A549 (cell line): ENCODE measurements around a stretch of chr1.

GRCh38 chr1:223770179-223771050 is 58.1 kb downstream of the CAPN2 start:
- PRO-cap, result no peak
CAGE:
- cytosol, long polyA plus RNA, result no peak
- long polyA plus RNA, result no peak
- nucleus, long polyA plus RNA, result no peak

- PRO-cap, result no peak
CAGE:
- cytosol, long polyA plus RNA, result no peak
- long polyA plus RNA, result no peak
- nucleus, long polyA plus RNA, result no peak
Measured at GRCh38 chr1:223813737-223814551, 31.8 kb downstream of the TP53BP2 start.

DNA sequence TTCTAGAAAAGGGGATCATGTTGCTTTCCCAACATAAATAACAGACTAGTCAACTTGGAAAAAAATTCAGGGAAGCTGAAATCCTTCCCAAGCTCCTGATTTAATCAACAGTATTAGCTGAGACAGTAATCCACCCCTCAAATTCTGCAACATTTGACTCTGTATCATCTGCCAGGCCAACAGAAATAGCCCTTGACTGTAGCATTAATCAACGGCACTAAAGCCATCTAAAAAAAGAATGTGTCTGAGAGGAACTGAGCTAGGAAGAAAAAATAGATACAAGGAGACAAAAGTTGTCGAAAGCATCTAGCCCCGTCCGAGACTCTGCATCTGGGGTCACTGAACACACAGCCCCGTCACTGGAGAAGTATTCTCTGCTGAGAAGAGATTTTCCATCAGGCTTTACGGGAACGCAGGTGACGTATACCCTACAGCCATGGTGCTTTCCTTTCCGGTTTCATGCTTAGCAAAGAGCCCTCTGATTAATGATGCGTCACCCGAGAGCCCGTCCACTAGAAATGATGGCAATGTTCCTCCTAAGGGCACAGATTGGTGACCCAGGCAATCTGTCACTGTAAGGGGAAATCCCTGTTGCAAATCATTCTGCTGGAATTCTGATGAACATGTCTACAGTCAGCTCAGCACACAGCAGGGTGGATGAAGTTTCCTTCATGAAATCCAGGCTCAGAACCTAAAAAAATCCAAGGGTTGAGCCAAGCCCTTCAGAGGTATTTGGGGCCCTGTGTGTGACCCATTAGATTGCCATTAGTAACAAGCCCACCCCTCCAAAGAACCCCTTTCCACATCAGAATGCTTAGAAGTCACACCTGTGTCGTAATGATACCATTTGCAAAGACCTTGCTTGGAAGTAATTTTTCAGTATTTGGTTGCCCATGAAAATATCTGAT is 42.3 kb upstream of the TP53BP2 start:
- PRO-cap, result no peak
CAGE:
- cytosol, long polyA plus RNA, result no peak
- long polyA plus RNA, result no peak
- nucleus, long polyA plus RNA, result no peak

DNA sequence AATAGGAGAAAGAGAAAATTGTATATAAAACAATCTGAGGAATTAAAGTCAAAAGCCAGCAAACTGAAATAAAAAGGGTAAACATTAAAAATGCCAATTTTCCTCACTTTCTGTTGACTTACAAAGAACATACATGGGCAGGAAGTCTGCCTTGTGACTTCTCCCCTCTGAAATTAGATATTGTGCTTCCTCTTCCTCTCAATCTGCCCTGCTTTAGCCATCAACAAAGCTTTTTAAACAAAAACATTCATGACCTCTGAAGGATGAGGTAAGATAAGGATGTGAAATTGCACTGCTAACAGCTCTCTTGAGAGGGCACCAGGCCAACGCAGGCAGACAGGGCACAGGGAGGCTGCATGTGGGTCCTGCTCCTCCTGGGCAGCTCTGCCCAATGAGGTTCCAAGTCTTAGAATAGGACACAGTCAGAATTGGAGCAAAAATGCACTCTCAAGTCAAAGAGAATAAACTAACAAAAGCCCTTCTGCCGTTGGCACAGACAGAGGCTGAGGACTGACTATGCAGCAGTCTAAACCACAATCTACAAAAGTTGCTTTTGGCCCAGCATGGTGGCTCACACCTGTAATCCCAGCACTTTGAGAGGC is 62.2 kb downstream of the DEGS1 start:
- PRO-cap, result no peak
CAGE:
- cytosol, long polyA plus RNA, result no peak
- long polyA plus RNA, result no peak
- nucleus, long polyA plus RNA, result no peak

DNA sequence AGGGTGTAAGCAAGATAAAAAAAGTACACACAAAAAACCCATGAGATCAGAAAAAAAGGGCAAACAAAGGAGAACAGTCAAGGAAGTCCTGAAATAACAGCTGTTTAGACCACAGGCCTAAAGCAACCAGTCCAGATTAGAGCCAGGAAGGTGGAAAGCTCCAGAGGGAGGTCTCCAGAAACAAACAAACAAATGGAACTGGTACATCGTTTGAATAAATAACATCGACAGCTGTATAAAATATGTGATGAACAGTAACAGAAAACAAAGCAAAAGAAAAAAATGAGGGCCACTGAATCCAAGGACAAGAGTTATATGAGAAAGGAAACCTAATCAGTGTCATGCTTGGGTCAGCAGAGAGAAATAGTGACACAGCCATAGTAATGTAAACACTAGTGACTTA is 67.5 kb downstream of the NVL start:
- PRO-cap, result no peak
CAGE:
- cytosol, long polyA plus RNA, result no peak
- long polyA plus RNA, result no peak
- nucleus, long polyA plus RNA, result no peak

DNA sequence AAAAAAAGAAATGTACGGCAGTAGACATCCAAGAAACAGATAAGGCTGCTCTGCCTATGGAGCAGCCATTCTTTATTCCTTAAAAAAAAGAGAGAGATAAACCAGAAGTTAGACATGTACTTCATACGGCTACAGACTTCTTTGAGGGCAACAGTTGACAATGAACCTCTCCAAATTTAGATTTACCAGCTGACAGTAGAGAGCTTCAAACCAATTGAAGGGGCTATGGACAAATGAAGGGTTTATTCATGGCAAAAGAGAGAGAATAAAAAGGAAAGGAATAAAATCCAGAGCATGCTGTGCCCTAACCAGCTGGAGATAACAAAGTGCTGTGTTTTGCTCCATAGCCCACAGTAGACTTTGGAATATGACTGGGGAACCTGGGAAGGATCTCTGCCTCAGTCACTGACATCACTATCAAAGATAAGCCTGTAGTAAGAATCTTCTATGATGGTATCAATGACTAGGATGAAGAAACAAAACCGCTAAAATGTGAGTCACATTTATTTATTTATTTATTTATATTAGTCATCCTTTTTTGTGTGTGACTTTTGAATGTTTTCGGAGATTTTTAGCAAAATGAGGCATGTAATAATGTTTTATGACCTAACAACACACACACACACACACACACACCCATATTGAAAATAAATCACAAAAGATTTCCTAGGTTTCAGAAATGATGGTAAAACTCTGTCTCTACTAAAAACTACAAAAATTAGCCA is 56.4 kb downstream of the NVL start:
- PRO-cap, result no peak
CAGE:
- cytosol, long polyA plus RNA, result no peak
- long polyA plus RNA, result no peak
- nucleus, long polyA plus RNA, result no peak

GRCh38 chr1:224379999-224380645 is 23.4 kb downstream of the CNIH4 start:
- PRO-cap, result no peak
CAGE:
- cytosol, long polyA plus RNA, result no peak
- long polyA plus RNA, result no peak
- nucleus, long polyA plus RNA, result no peak

DNA sequence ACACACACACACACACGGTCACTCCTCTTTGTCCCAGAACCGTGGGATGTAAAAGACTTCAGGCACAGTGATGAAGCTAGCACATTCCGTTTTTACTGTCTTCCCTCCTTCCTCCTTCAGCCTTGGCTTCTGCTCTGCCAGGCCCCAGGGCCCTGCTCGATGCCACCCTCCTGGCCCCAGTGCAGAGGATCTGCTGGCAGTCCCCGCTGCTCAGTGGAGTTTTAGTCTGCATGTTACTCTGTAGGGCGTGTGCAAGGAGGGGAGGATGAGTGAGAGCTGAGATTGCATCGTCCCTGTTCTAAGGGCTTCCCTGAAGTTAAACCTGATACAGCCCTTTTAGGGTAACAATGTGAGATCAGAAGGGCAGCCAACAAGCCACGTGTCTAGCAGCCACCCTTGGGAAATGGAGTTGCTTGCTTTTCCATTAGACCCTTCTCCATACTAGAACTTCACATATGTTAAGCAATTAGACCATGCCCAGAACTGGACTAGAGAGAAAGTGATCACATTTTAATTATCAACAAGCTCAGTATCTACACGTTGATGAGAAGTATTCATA is 71.8 kb upstream of the WDR26 start:
- PRO-cap, result no peak
CAGE:
- cytosol, long polyA plus RNA, result no peak
- long polyA plus RNA, result no peak
- nucleus, long polyA plus RNA, result no peak

DNA sequence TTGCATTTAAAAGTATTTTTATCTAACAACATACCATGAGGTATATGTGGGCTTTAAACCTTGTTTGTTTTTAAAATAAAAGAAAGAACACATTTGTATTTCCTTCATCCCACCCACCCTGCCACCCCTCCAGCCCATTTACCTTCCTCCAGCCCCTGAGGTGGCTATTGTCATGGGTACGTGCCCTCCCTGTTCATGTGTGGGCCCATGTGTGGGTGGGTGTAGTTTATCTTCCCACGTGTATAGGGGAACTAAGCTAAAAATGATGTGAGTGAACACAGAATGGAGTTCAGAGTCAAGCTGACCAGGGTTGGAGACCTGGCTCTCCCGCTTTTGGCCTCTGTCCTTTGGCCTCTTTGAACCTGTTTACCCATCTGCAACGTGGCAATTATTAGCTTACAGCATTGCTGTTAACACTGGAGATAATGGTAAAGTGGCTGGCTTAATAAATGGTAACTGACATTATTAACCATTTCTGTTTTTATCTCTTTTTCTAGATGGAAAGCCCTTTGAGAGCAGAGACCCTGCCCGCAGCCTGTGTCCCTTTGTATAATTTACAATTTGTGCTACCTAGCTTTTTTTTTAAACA is 78.1 kb upstream of the WDR26 start:
- PRO-cap, result no peak
CAGE:
- cytosol, long polyA plus RNA, result no peak
- long polyA plus RNA, result no peak
- nucleus, long polyA plus RNA, result no peak

DNA sequence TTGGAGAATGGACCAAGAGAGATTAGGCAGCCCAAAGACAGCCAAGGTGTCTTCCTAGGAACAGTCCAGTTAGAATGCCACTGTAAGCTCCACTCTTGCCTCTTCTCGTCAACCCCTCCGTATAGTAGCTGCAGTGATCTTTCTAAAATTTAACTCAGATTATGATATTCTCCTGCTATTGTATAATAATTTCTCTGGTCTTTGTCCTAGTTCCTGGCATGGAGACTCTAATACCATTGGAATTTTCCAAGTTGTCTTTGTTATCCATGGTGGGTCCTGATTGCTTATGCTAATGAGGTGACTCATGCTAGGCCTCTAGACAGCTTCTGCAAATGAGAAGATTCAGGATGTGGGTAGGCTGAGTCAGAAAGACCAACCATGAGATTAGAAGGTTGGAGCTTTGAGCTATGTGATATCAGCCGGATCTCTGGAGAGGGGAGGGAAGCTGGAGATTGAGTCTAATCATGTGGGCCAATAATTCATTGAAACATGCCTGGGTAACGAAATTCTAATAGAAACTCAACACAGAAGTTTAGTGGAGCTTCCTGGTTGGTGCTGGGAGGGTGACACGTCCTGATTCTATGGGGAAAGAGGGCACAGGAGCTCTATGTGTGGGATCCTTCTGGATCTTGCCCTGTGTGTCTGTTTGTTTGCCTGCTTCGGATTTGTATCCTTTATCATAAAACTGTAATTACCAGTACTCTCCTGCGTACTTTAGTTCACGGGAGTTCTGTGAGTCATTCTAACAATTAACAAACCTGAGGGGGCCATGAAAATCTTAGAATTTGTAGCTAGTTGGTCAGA is 73.2 kb upstream of the CNIH3 start:
- PRO-cap, result no peak
CAGE:
- cytosol, long polyA plus RNA, result no peak
- long polyA plus RNA, result no peak
- nucleus, long polyA plus RNA, result no peak

- PRO-cap, result no peak
CAGE:
- cytosol, long polyA plus RNA, result no peak
- long polyA plus RNA, result no peak
- nucleus, long polyA plus RNA, result no peak
Measured at GRCh38 chr1:224708243-224708973, 92.3 kb downstream of the CNIH3 start.

DNA sequence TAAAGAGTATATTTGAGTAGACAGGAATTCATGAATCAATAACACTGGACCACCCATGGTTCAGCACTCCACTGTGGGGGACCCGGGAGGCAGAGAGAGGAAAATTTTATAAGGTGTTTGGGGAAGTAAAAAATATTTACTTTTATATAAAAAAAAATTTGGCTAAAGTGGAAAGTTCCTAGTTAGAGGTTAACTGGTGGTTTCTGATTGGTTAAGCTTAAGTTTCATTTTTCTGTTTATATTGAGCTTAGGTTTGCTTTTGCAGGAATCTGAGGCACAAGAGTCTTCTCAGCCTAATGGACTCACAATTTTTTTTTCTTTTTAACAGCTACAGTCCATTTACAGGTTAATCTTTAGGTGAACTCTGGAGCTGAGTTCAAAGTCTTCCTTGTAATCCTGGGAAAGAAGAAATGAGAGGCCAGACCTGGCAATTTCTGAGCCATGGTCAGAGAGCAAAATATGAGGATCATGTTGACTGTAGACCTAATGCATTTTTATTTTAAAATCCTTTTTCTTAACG is 55.5 kb upstream of the DNAH14 start:
- PRO-cap, result no peak
CAGE:
- cytosol, long polyA plus RNA, result no peak
- long polyA plus RNA, result no peak
- nucleus, long polyA plus RNA, result no peak

DNA sequence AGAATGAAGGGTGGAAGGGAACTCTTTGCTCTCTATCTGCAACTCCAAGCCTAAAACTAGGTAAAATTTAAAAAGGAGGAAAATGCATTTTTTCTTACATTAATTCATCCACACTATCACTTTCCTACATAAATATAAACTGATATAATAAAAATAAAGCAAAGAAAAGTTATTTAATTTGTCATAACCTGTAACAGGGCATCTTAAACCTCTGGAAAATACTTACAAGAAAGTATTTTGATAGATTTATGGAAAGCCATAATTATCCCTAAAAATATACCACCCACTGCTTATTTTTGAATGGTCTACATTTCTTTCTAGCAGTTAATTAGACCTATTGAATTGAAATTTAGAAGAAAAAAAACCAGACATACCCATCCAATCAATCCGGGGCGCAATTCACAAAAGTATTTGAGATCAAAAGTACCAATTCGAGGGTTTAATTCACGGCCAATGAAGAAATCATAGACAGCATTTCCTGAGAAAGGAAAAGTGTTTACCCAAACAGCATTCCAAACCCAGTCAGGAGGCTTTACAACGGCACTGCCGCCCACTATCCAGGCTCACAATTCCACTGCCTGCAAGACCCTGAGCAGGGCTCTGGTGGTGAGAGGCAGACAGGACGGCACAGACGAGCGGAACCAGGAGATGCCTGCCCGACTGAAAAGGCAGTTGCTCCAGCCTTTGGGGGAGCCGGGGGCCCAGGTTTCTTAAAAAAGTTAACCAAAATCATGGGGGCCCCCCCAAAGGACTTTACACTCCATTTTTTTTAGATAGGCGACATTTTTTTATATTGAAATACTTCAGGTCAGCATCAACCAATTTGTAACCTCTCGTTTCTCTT is 16.7 kb downstream of the LBR start:
- PRO-cap, result no peak
CAGE:
- cytosol, long polyA plus RNA, result no peak
- long polyA plus RNA, result no peak
- nucleus, long polyA plus RNA, result no peak

DNA sequence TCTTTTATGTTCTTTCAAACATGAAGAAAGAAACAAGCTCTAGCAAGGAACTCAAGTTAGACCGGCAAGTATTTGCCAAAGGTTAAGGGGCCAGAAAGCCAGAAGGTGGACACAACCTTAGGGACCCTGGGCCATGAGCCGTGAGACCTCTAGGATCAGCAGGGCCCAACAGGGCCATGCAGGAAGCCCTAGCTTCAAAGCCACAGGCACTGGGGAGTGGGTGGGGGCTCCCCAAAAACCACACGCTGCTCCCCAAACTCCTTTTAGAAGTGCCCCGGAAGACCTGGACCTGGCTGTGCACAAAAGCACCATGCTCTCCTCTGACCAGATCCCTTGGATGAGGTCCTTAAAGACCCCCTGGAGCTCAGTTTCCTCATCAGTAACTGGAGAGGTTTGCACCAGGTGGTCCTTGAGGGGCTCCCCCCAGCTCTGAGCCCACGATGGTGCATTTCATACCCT is 40.4 kb upstream of the LBR start:
- PRO-cap, result no peak
CAGE:
- cytosol, long polyA plus RNA, result no peak
- long polyA plus RNA, result no peak
- nucleus, long polyA plus RNA, result no peak

DNA sequence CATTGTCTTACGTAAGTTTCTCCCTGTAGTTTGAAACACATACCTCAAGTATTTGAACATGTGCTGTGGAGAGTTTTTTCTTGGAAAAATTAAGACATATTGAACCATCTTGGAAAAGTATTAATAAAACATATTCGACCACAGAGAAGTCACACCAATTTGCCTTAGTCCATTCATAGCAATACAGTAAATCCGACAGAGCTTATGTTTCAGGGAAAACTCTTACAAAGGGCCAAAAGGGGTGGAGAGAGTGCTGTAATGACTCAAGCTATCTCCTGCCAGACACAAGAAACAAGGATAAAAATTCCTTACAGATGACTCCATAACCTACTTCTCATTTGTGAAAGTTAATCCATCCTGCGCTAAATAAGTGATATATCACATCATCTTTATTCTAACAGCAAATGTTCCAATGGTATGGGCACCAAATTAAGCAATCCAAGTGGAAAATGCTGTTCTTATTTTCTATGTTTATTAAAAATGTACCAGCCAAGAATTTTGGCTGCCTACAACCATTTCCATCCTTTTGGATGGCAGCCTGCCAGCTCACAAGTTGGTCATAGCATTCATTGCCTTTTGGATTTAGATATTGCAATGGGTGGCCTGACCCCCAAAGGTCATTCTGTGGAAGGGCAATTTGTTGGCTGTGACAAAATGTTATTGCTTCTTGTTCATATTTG is 2.6 kb upstream of the ENAH start:
- PRO-cap, result no peak
CAGE:
- cytosol, long polyA plus RNA, result no peak
- long polyA plus RNA, result no peak
- nucleus, long polyA plus RNA, result no peak

DNA sequence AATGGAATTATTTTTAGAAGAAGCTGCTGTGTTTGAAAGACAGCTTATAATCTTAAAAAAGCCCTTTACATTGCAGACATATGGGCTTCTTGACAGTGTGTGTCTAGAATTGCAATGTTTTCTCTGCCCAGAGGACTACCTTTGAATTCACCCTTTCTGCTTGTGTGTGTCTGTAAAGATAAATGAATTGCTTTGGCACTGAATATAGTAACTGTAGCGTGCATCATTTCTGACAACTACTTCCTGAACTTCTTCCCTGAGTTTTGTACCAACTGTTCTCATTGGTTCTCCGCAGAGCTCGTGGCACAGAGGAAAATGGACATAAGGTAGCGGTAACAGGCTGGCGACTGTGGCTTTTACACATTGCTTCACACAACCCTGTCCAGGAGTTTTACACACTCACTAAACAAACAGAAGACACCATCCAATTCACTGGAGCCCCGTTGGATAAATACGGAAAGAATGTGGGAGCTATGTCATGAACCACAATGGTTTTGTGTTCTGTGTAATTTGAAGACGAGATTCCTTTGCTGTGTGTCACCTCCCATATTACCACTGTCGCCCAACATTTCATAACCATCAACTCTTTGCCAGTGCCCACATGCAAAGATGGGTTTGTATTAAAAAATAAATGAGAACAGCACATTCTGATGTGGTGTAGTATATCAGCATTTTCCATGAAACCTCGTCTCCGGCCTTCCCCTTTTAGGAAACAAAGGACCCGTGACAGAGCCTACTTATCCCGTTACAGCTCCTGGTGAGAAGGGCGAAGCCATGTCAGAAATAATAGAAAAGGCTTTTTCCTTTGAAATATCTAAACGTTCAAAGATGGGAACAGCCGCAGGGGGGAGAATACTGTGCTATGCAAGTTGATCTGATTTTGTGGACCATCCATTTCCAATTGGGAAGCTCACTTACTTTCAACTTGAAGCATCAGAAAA is 47.3 kb upstream of the ENAH start:
- PRO-cap, result no peak
CAGE:
- cytosol, long polyA plus RNA, result start-site peak on the plus strand centred at position 724 of the sequence, 49 bp wide, 20 and 21 reads in 2 replicates
- long polyA plus RNA, result no peak
- nucleus, long polyA plus RNA, result start-site peak on the plus strand centred at position 693 of the sequence, 77 bp wide, 20 and 20 reads in 2 replicates

DNA sequence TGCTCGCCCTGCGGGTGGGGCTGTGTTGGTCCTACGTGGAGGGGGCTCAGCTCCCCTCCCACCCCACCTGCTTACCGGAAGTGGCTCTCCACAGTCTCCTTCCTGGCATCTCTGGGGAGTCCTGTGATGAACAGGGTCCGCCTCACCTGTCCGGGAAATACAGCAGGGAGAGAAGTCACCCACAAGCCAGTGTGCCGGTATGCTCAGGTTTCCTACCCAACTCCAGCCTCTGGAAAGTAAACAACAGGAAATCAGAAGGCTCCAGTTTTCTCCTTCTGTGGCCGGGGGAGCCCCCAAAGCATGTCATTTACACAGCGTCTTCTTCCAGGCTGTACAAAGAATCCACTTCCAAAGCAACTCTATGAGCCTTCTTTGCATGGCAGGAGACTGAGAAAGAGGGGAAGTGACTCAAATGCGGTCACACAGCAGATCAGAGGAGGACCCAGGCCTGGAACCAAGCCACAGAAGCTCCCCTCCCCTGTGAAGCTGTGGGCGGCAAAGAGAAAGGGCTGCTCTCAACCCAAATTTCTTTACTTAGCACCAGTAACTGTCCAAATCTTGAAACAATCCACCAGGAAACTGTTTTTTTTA is 16.3 kb downstream of the TMEM63A start:
- PRO-cap, result no peak
CAGE:
- cytosol, long polyA plus RNA, result no peak
- long polyA plus RNA, result no peak
- nucleus, long polyA plus RNA, result no peak

GRCh38 chr1:225977249-225978267 is 21.6 kb downstream of the SDE2 start:
- PRO-cap, result no peak
CAGE:
- cytosol, long polyA plus RNA, result no peak
- long polyA plus RNA, result no peak
- nucleus, long polyA plus RNA, result no peak

GRCh38 chr1:226061741-226062594 is 548 bp upstream of the H3-3A start:
- PRO-cap, result bidirectional peak, plus-strand start at chr1:226062093, minus-strand start at chr1:226062101; bidirectional peak, plus-strand start at chr1:226062725, minus-strand start at chr1:226062493
CAGE:
- cytosol, long polyA plus RNA, result no peak
- long polyA plus RNA, result no peak
- nucleus, long polyA plus RNA, result no peak

- PRO-cap, result no peak
CAGE:
- cytosol, long polyA plus RNA, result no peak
- long polyA plus RNA, result no peak
- nucleus, long polyA plus RNA, result no peak
Measured at GRCh38 chr1:226066003-226067069, 3.8 kb downstream of the H3-3A start.